Adrenal gland (tissue), 7 donors: ENCODE measurements around a stretch of chr1.

DNA sequence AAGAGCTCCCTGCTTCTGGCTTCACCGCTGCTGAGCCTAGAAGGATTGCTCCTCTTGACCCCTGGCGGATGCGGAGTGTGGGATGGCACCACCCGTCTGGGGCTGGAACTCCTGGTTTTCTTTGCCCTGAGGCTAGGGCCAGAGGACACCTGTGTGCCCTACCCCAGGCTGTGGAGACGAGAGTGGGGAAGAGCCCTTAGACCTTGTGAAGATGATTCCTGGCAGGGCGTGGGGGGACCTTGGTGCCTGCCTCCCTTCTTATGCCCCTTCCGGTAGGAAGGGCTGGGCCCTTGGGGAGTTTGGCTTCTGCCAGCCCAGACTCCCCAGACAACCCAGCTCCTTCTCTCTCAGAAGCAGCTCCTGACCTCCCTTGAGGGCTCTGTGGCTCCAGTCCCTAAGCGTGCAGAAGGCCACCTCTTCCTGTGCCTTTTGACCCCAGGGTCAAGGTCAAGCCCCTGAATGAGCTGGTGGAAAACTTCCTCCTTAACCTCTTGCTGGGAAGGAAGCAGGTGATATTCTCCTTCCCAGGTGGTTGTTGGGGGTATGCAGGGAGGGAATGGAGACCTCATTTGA, 919 bp downstream of the RPS6KA1 start:
- PRO-cap, 3 experiments, result peak in 1 of 3 experiments; most common minus-strand start position 381 of the sequence (in 1)
- RAMPAGE, long total RNA, 4 experiments, result no peak in any of the 4 experiments
- RRBS, result no CpG with 5 or more reads among the region's 8 CpGs

GRCh38 chr1:26531602-26532343, 2.2 kb downstream of the RPS6KA1 start:
- PRO-cap, 3 experiments, result no peak in any of the 3 experiments
- RAMPAGE, long total RNA, 4 experiments, result no peak in any of the 4 experiments
- RRBS, result no CpG with 5 or more reads among the region's 17 CpGs

DNA sequence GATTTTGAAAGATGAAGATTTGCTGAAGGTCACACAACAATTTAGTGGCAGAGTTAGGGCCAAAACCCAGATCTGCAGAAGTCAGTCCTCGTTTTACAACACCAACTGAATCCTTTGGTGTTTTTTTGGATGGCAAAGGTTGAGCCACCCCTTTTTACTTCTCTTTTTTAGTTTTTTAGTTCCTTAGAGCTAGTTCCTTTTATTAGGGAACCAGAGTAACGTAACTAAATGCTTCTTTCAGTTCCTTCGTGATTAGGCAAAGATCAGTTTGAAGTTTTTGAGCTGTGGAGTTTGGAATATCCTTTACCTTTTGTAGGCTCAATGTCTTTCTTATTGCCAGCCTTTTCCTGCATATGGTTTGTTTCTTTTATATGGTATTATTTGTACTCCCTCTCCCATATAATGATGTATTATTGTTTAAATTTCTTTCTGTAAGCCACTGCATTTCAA, 67.8 kb upstream of the ARID1A start:
- PRO-cap, 3 experiments, result peak in 1 of 3 experiments; most common plus-strand start position 240 of the sequence (in 1)
- RAMPAGE, long total RNA, 4 experiments, result no peak in any of the 4 experiments
- RRBS, result no CpG with 5 or more reads among the region's 3 CpGs

DNA sequence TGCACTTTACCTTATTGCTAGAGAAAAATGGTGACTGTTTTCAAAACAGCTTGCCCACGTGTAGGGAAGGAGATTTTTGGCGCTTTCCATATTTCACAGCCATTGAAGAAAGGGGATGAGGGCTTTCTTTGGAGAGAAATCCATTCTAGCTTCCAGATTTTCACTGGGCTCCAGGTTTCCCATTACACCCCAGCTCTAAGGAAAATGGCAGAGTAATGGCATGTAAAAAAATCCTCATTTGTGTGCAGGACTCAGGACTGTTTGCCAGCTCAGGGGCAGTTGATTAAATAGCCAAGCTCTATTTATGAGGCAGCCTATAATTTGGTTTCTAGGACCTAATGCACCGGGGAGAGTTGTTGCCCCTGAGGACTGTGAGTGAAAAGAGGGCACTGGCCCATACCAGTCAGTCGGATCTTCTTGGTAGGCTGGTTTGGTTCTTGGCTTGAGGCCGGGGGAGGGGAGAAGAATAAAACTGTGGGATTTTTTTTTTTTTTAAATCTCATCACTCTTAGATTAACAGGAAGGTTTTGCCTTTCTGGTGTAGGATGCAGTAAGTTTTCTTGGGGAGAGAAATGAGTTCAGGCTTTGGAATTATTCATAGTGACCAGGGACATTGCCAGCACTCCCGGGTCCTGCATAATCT, 2.1 kb upstream of the ARID1A start:
- PRO-cap, 3 experiments, result no peak in any of the 3 experiments
- RAMPAGE, long total RNA, 4 experiments, result no peak in any of the 4 experiments
- RRBS, result 22% methylated on average over 2 of the region's 6 CpGs

DNA sequence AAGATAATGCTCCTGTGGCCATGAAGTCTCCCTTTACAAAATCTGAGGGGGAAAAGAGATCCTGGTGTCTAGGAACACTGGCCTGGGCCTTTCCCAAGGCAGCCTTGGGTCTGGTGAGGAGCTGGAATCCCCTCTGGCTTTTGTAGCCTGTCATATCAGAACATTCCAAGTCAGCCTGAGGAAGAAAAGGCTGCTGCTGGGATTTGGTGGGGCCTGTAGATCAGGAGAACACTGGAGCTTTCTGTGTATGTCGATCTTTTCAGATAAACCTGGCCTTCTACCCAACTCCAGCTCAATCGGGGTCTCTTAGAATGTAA, 1.6 kb upstream of the ARID1A start:
- PRO-cap, 3 experiments, result no peak in any of the 3 experiments
- RAMPAGE, long total RNA, 4 experiments, result no peak in any of the 4 experiments
- RRBS, result no CpG with 5 or more reads among the region's 2 CpGs

GRCh38 chr1:26714679-26715387, 19.0 kb downstream of the ARID1A start:
- PRO-cap, 3 experiments, result no peak in any of the 3 experiments
- RAMPAGE, long total RNA, 4 experiments, result no peak in any of the 4 experiments
- RRBS, result no CpG with 5 or more reads among the region's 7 CpGs

DNA sequence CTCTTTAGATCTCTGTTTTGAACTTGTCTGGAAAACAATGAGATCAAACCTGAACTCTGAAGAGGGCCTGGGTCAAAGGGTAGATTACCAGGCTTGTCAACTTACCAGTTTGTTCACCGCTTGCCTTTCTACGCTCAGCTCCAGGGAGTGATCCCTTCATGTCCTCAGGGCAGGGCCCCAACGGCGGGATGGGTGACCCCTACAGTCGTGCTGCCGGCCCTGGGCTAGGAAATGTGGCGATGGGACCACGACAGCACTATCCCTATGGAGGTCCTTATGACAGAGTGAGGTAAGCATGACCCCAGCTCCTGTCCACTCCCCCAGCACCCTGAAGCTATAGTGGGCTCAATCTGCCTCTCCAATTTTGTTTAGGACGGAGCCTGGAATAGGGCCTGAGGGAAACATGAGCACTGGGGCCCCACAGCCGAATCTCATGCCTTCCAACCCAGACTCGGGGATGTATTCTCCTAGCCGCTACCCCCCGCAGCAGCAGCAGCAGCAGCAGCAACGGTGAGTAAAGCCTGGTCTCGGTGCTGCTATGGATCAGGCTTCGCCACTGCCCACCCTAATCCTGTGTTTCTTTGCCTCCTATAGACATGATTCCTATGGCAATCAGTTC, 14.4 kb upstream of the PIGV start:
- PRO-cap, 3 experiments, result no peak in any of the 3 experiments
- RAMPAGE, long total RNA, 4 experiments, result start-site peak on the plus strand in 1 of 4 experiments, centred at position 359 of the sequence, 49 reads per replicate
- RRBS, result no CpG with 5 or more reads among the region's 16 CpGs

GRCh38 chr1:26838796-26839315, 12.4 kb downstream of the ZDHHC18 start:
- PRO-cap, 3 experiments, result no peak in any of the 3 experiments
- RAMPAGE, long total RNA, 4 experiments, result no peak in any of the 4 experiments
- RRBS, result no CpG with 5 or more reads among the region's 8 CpGs

DNA sequence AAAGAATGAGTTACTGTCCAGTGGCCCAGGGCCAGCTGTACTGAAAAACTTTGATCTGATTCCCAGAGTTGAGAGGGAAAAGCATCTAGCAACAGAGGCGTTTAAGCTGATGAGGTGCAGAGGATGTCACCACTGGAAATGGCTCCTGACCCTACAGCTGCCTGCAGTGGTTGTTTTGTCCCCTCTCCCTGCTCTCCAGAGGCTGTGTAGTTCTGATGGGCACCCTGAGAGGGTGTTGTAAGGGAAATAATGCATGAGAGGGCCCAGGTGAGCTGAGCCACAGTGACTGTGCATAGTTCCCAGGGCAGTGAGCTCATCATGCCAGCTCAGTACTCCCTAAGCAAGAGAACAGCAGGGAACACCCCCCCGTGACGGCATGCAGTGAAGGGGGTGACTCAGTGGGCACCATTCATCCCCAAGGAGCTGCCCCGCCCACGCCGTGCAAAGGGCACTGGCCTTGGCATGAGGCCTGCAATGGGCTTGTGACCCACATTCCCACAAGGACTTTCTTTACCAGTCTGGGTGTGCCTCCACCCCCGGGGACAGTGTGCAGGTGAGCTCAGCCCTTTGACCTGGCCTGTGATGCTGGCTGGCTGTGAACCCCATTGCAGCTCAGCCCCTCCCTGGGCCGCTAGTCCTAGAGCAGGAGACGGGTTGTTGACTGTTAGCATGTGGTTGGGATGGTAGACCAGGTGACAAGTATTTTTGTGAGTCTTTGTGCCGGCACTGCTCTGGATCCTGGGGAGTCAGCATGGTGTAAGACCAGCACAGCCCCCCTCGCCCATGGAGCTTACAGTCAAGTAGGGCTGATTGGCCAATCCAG, 13.6 kb upstream of the SFN start:
- PRO-cap, 3 experiments, result no peak in any of the 3 experiments
- RAMPAGE, long total RNA, 4 experiments, result no peak in any of the 4 experiments
- RRBS, result no CpG with 5 or more reads among the region's 11 CpGs

GRCh38 chr1:26851000-26851799, 11.7 kb upstream of the SFN start:
- PRO-cap, 3 experiments, result no peak in any of the 3 experiments
- RAMPAGE, long total RNA, 4 experiments, result no peak in any of the 4 experiments
- RRBS, result no CpG with 5 or more reads among the region's 14 CpGs

GRCh38 chr1:26922608-26922947, 1.0 kb downstream of the NUDC start:
- PRO-cap, 3 experiments, result no peak in any of the 3 experiments
- RAMPAGE, long total RNA, 4 experiments, result no peak in any of the 4 experiments
- RRBS, result no CpG with 5 or more reads among the region's 3 CpGs

DNA sequence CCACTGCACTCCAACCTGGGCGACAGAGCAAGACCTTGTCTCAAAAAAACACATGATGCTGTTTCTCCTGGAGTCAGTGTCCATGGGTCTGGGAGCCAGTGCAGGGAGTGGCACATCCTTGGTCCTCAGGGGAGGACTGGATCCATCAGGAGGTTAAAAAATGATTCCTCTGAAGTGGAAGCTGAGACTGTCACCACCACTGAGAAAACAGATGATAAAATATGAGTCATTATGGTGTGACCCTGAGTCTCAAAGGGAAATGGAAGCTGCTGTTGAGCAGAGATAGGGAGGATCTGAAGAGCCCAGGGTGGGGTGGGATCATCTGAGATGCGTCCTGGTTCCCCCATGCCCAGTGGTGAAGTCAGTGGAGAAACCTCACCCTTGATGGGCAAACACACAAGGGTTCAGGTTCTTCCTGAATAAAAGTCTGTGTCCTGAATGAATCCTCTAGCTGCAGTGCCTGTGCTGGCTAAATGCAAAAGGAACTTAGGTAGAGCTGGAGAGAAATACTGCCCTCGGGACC, 61.6 kb upstream of the TENT5B start:
- PRO-cap, 3 experiments, result no peak in any of the 3 experiments
- RAMPAGE, long total RNA, 4 experiments, result no peak in any of the 4 experiments
- RRBS, result no CpG with 5 or more reads among the region's 3 CpGs

GRCh38 chr1:27113841-27114518, 40.9 kb downstream of the SLC9A1 start:
- PRO-cap, 3 experiments, result no peak in any of the 3 experiments
- RAMPAGE, long total RNA, 4 experiments, result no peak in any of the 4 experiments
- RRBS, result 86% methylated on average over 2 of the region's 30 CpGs

GRCh38 chr1:27122548-27123162, 32.3 kb downstream of the SLC9A1 start:
- PRO-cap, 3 experiments, result peak in 1 of 3 experiments; most common plus-strand start chr1:27122830 (in 1)
- RAMPAGE, long total RNA, 4 experiments, result no peak in any of the 4 experiments
- RRBS, result no CpG with 5 or more reads among the region's 4 CpGs

DNA sequence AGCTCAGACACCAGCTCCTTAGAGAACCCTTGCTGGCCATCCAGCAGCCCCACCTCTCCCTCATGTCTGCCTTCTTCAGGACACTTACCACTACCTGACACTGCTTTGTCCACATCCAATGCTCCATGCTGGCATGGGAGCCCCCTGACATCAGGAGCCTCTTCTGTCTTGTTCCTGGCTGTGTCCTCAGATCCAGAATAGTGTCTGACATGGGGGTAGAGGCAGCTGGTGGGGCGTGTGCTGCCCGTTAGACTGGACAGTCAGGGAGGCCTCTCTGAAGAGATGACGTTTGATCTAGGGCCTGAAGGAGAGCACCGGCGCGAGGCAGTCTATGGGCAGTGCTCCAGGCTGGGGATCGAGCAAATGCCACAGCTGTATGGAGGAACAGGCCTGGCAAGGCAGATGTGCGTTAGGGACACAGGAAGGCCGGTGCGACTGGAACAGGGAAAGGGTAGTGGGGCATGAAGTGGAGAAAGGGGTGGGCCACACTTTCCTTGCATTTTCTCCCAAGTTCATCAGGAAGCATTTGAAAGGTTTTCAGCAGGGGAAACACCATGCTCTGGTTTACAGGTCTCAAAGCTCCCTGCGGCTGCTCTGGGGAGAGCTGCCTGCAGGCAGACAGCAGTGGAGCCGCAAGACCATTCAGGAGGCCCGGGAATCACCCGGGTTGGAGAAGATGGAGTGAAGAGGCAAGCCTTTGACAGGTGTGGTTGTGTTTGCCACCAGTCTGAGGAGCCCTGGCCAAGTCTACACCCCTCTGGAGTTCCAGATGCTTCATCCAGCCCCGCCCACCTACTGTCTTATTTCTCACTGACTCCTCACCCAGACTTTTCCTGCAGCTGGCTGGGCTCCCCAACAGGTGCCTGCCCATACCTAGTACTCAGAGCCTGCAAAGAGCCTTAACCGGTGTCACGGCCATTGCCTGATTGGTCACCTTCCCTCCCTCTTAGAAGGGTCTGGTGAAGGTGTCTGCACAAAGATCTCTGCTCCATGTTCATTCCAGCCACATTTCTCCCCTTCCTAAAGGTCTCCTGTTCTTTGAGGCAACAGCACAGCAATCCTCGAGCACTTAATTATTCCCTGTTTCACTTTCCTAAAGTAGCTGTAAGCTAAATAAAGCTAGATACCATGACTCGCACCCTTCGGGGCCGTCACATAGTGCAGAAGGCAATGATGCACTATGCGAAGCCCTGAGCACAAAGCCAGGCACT, 16.2 kb downstream of the SLC9A1 start:
- PRO-cap, 3 experiments, result no peak in any of the 3 experiments
- RAMPAGE, long total RNA, 4 experiments, result no peak in any of the 4 experiments
- RRBS, result 87% methylated on average over 3 of the region's 22 CpGs

GRCh38 chr1:27142125-27142919, 12.6 kb downstream of the SLC9A1 start:
- PRO-cap, 3 experiments, result no peak in any of the 3 experiments
- RAMPAGE, long total RNA, 4 experiments, result no peak in any of the 4 experiments
- RRBS, result no CpG with 5 or more reads among the region's 5 CpGs

DNA sequence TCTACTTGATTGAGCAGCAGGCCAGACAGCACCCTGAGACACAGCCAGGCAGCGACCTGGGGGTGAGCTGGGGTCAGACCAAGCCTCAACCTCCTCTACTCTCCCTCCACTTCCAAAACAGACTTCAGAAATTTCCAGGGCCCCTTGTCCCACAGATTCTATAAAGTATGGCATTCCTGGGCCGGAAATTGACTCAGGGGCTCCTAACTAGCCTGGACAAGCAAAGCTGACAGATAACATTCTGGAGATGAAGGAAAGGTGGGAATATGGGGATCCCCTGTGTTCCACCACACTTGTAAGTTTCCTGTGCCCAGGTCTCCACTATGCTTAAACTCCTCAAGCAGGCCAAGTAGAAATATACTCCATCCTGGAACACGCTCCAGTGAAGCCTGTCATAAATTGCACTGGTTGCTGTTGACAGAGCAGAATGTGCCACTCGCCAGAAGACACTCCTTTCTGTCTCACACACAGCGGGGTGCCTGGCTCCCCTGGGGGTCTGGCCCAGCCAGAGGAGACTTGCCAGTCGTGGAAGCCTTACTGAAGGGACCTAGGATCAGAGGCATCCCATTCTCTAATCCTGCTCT, 1.7 kb downstream of the SLC9A1 start:
- PRO-cap, 3 experiments, result no peak in any of the 3 experiments
- RAMPAGE, long total RNA, 4 experiments, result no peak in any of the 4 experiments
- RRBS, result no CpG with 5 or more reads among the region's 6 CpGs

DNA sequence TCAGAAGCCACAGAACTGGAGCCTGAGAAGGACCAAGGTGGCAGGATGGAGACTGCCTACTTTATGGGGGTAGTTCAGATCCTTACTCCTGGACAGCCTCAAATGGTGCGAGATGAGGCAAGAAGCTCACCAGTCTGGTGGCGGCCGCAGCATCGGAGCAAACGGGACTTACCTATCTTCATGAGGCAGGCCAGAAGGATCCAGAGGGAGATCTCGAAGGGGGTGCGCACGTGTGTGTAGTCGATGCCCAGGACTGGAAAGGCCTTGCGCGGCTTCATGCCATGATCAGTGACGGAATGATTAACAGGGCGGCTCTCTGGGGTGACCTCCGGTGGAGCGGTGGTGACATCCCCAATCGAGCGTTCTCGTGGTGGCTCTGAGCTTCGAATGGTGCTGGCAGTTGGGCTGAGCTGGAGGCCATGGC, 1.1 kb downstream of the SLC9A1 start:
- PRO-cap, 3 experiments, result no peak in any of the 3 experiments
- RAMPAGE, long total RNA, 4 experiments, result no peak in any of the 4 experiments
- RRBS, result no CpG with 5 or more reads among the region's 19 CpGs

- PRO-cap, 3 experiments, result no peak in any of the 3 experiments
- RAMPAGE, long total RNA, 4 experiments, result no peak in any of the 4 experiments
- RRBS, result no CpG with 5 or more reads among the region's 5 CpGs
Measured at GRCh38 chr1:27397029-27397541, 4.7 kb downstream of the GPR3 start.

- PRO-cap, 3 experiments, result no peak in any of the 3 experiments
- RAMPAGE, long total RNA, 4 experiments, result no peak in any of the 4 experiments
- RRBS, result no CpG with 5 or more reads among the region's 7 CpGs
Measured at GRCh38 chr1:27397732-27398222, 5.4 kb downstream of the GPR3 start.